ENCODE data around the genes BARHL2 and SETSIP.

GRCh38 chr1:89823427-89824095 lies 2.7 kb downstream of the LRRC8D start:
- PRO-cap = no peak

- PRO-cap = no peak
These were observed 16.1 kb downstream of the LRRC8D start for GRCh38 chr1:89836766-89837449.

GRCh38 chr1:89844334-89844727 lies 23.5 kb downstream of the LRRC8D start:
- PRO-cap = no peak

DNA sequence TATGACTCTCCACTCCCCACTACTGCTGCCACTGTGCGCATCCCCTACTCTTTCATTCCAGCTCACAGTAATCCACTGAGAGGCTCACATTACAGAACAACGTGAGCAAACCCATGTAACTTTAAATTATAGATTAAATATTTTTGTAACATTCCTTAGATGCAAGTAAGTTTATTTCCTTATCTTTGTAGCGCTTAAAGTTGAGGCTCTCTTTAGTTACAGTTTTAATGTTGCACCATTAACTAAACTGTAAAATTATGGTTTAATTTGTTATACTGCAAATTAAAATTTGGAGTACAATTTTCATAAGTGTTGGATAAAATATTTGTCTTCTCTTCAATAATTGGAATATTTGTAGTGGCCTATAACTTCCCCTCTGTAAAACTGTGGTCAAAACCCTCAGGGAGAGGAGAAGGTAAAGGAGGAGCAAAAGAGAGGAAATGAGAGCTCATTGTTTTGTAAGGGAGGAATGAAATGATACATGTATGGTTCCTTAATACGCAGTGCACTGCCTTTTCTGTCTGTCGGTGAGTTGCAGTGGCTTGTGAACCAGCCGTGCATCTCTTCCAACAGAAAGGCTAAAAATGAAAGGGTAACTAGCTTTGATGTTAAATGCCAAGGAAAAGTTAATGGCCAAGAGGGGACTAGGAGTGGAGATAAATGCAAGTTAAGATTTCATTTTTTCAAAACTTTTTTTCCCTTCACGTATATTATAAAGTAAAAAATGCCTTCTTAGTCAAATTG lies 26.3 kb downstream of the LRRC8D start:
- PRO-cap = no peak

DNA sequence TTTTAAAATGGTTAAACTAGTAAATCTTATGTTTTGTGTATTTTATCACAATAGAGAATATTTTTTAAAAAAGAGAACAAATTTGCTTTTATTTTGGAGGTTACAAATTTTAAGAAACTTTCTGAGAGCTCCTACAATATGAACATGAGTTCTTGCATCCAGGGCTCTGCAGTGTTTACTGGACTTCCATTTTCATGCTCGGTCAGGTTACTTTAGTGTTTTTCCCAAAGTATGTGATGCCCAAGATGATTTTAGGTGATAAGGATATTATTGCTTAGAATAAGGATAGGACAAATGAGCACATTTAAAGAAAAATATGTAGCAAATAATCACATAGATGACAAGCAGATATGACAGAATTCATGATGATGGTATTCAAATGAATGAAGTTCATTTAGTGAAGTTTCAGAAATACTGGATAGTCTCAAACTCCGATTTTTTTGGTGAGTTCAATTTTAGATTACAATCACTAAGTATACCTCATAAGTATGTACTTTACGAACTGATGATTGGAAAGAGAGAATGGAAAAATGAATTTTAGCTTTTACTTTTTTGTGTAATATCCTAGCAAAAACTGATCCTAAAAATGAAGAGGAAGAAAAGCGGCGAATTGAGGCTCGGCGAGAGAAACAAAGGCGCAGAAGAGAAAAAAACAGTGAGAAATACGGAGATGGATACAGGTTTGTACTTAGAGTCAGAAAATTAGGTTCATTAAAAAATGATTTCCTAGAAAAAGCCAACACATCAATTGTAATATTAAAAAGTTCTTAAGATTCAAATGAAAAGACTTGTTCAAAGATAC lies 17.8 kb downstream of the ZNF326 start:
- PRO-cap = no peak

GRCh38 chr1:90219033-90219934 lies 224.4 kb downstream of the ZNF326 start:
- PRO-cap = no peak

DNA sequence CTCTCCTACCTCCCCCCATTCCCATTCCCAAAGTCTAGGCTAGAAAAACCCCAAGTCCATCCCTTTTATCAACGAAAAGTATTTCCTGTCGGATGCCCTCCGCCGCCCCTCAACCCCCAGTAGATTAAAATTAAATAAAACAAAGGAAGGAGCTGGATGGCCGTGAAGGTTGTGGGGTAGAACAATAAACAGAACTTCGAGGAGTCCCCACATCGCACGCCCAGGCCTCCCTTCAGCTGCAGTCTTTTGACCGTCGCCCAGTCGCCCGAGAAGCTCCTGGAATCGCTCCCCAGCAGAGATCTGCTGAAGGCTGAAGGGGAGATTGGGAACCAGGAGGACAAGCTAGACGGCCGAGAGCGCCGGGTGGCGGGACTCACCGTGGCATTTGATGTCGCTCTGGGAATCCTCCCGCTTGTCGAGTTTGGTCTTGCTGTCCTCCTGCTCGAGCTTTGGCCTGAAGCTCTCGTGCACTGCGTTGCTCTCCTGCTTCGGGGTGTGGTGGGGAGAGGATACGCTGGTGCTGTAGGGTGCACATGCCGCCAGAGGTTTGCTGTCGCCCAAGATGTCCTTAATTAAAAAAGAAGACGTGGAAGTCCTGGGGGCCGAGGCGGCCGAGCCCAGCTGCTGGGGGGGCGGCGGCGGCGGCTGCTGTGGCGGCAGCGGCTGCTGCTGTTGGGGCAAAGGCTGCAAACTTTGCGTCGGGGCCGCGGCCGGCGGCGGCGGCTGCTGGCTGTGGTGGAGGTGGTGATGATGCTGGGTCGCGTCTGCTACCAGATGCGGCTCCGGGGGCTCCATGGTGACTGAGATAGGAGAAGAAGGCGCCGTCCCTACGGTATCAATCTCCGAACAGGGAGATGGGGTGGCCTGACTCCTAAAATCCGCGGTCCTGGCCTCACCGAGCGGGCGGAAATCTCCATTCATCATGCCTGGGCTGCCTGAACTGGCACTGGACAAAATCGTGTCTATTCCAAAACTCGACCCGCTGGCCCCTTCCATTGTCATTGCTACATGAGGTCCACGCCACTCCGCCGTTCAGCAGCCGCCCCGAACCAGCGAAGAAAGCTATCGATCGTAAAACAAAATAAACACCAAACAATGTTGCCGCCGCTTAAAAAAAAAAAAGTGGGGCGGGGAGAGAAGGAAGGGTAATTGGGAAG lies at the start of gene BARHL2:
Gene BARHL2 (minus strand): TSS at position 1,109 of the 1,157 bp plus-strand sequence.
- PRO-cap = no peak

GRCh38 chr1:90835511-90836641 lies 118.8 kb upstream of the BARHL2 start:
- PRO-cap = no peak

DNA sequence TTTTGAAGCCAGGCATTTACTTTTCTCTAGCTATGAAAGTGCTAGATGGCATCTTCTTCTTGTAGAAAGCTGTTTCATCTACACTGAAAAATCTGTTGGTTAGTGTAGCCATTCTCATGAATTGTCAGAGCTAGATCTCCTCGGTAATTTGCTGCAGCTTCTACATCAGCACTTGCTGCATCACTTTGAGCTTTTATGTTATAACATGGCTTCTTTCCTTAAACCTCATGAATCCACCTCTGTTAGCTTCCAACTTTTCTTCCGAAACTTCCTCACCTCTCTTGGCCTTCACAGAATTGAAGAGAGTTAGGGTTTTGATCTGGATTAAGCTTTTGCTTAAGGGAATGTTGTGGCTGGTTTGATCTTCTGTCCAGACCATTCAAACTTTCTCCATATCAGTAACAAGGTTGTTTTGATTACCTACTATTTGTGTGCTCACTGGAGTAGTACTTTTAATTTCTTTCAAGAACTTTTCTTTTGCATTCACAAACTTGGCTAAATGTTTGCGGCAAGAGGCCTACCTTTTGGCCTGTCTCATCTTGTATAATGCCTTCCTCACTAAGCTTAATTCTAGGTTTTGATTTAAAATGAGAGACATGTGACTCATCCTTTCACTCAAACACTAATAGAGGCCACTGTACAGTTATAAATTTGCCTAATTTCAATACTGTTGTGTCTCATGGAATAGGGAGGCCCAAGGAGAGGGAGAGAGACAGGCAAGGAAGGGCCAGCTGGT lies 66.3 kb downstream of the ZNF644 start:
- PRO-cap = no peak

- PRO-cap = no peak
These were observed 82.4 kb downstream of the CDC7 start for GRCh38 chr1:91583012-91583468.

DNA sequence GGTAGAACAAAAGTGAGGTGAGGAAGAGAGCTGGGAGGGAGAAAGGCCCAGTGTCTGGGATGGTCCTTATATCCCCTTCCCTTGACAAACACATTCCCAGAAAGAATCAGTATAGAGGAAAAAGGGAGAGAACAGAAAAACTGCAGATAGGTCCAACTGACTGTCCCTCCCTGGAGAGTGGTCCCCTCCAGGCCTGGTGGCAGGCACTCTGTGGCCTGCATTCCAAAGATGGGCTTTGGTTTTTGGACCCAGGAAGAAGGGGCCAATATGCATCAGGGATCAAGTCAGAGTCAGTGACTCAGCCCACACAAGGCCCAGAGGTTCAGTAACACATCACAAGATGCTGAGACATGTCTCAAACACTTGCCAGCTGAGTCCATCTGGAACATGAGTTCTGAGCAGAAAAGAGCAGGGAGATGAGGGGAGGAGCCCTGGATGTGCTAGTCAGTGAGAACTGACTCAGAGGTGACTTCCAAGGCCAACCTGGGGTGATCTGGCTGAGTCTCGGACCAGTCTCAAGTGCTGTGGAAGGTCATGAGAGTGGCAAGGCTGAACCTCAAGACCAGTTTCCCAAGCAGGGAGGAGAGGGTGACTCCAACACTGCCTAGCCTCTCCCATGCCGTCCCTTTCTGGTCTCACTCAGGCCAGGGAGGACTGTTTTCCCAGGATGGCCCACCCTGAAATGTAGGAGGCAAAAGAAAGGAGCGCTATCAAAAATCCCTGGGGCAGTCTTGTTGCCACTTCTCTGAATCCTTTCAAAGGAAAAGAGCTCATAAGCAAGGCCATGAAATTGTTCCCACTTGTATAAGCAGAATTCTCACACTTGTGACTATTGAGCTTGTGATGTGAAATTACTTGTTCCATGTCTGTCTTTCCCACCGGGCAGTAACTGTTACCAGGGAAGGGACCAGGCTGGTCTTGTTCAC lies 150.2 kb downstream of the CDC7 start:
- PRO-cap = no peak

- PRO-cap = no peak
These were observed 173.7 kb downstream of the TGFBR3 start for GRCh38 chr1:91712137-91712799.

DNA sequence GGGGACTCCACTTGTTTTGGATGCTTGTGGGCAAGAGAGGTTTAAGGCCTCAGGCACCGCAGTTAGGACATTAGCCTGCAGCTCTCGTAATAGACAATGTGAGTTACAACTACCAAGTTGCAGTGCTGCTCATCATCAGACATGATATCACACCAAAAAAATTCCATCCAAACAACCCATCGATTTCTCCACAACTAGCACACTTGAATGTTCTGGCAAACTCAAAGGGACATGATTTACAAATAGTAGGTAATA lies 128.2 kb downstream of the TGFBR3 start:
- PRO-cap = no peak

DNA sequence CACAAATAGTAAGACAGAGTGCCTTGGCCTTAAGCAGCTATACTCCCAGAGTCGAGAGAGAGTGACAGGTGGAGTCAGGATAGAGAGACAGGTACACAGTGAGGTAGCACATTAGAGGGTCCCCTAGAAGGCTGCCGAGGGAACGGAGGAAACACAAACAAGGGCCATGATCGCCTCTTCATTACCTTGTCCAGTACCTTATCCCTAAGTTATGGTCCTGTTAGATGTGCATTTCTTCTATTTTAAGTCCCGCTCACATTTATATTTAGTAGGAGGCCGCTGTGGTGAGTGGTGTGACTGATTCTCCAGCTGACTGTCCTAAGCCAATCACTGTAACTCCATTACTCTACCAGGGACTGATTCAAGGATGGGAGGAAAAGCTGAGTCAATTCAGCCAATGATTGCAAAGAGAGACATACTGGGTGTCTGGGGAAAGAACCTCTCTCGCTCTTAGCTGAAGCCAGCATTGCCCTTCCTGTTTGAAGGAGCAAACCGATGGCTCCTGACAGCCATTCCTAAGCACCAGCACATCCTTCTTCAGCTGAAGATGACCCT lies 59.8 kb downstream of the TGFBR3 start:
- PRO-cap = no peak

- PRO-cap = no peak
These were observed at the start of gene SETSIP for GRCh38 chr1:92075350-92075606. SETSIP (minus strand) TSS chr1:92075411.

DNA sequence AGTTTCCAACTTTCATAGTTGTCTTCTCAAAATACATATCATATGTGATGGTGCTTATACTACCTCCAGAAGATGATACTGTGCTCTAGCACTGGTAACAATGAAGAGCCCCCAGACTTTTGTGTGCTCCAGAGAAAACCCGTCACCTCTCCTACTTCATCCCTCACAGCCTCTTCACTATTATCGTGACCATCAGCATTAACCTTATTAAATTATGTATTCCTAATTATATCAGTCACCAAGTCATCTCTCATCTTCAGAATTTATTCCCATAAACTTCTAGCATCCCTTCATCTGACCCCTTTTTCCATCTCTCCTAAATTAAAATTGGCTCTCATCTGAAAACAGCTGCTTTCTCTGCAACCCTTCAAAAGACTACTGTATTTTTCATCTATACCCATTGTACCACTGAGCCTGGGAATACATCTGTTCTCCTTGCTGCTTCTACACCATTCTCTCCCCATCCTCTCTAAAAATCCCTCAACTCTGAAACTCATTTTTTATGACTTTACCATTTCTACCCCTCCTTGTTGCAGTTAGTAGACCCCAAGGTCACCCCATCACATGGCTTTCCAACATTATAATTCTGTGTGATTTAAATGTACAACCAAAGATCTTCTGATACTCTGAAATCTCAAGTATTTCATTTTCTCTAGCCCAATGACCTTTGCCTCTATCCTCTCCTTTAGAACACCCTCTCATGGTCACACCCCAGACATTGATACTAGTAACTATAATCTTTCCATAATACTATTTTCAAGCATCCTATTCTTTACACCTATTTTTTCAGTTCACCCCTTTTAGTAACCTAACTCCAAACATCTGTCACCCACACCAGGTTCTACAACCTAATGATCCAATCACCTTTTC lies 20.3 kb downstream of the GLMN start:
- PRO-cap = no peak

DNA sequence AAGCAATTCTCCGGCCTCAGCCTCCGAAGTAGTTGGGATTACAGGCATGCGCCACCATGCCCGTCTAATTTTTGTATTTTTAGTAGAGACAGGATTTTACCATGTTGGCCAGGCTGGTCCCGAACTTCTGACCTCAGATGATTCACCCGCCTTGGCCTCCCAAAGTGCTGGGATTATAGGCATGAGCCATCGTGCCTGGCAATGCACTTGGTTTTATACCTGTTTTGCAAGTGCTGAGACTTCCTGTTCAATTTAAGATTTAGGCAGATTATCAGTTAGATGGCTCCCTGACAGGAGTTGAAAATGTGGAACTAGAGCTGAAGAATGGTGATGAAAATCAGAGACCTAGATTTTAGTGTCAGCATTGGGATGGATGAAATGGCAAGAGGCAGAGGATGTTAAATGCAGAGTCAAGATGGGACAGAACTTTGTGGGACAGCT lies 60.6 kb downstream of the RPAP2 start:
- PRO-cap = no peak

GRCh38 chr1:92535998-92536670 lies 49.4 kb upstream of the GFI1 start:
- PRO-cap = no peak

DNA sequence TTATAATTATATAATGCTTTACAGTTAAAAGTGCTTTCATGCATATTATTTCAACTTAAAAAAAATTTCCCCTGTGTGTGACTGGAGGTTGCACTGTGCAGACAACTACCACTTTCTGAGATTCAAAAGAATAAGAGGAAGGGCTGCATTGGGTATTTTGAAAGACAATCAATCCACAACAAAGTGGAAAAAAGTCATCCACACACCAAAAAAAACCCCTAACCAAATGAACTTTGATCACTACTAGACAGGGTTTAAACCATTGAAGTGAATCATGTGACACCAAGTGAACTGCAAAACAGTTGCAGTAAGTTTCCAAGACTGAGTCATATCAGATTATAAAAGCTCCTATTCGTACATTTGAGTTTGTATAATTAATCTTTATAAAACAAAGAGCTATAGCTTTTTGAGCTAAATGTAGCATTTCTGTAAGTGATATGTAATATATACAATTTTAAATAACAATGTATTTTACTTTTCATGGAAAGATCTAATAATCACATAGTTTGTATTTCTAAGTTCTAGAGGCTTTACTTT lies 50.3 kb upstream of the GFI1 start:
- PRO-cap = no peak

DNA sequence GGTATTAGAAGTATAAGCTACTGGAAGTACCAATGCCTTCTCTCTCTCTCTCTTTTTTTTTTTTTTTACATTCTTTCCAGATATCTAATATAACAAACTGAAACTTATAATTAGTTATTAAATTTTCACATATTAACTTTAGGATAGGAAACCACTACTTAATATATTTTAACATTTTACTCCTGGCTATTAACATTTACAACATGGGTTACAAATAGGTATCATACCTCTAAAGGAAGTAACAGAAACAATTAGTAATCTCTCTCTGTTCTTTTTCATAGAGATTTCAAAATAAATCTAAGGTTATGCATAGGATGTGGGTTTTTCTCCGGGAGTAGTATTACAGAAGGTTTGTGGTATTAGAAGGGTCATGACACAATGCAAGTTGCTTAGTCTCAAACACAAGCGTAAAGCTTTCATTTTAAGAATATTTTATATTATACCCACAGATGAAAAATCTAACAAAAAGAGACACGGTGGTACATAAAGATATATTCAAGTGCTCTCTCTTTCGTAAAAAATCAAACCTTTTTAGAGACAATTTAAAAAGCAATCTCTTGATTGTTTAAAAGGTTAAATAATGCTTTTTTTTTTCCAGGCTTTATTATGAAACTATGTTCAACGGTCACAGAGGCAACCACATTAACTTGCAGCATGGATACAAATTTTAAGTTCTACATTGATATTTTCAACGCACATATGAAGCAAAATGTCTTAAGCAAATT lies 97.1 kb upstream of the GFI1 start:
- PRO-cap = no peak

All from anterior vena cava (tissue), 1 donor.